A172 (cell line): ENCODE measurements around a stretch of chr7.

DNA sequence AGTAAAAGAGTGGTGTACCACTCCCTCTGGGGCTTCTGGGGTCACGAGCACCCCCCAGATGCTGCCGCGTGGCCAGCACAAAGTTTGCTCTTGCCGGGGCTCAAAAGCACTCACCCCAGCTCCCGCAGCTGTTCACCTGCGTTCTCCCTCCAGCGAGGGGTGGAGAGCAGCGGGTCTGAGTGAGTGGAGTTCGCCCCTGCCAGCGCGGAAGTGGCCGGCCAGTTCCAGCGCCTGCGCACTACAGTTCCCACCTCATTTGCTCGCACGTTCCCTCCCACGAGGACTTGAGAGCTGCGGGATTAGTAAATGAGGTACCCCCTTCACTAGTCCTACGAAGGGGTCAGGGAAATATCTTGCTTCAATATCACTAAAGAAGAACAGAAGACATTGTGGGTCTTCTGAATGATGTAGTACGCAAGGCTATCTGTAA is 24.3 kb upstream of the LRRC72 start:
- RAMPAGE, long total RNA, result no peak

DNA sequence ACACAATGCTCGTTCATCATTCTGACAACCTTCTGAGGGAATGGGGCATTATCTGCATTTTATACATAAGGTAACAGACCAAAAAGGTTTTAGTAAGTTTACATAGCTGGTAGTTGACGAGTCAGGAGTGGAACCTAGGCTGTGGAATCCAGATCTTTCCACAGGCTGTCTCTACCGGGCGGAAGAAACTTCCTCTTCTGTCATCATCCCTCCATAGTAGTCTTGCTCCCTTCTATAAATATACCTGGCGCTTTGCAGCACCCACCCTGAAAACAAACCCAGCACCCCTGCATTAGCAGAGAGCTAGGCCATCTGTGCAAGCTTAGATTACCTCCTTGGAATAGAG is 1.3 kb downstream of the TSPAN13 start:
- RAMPAGE, long total RNA, result no peak

DNA sequence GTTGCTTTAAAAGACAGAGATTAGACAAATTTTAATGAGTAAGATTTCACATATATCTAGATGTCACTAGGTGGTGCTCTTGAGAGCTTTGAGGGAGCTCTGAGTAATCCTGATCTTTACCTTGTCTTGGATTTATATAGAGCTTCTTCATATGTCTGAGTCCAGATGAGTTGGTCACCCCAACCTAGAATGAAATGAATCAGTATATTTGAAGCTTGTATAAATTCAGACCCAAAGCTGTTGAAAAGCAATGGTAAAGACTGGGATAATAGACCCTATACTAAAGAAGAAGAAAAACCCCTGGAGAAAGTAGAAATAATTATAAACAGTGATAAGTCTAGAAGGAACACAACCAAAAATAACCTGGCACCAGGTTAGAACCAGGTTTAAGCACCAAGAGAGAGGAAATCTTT is 3.6 kb downstream of the AGR2 start:
- RAMPAGE, long total RNA, result no peak

DNA sequence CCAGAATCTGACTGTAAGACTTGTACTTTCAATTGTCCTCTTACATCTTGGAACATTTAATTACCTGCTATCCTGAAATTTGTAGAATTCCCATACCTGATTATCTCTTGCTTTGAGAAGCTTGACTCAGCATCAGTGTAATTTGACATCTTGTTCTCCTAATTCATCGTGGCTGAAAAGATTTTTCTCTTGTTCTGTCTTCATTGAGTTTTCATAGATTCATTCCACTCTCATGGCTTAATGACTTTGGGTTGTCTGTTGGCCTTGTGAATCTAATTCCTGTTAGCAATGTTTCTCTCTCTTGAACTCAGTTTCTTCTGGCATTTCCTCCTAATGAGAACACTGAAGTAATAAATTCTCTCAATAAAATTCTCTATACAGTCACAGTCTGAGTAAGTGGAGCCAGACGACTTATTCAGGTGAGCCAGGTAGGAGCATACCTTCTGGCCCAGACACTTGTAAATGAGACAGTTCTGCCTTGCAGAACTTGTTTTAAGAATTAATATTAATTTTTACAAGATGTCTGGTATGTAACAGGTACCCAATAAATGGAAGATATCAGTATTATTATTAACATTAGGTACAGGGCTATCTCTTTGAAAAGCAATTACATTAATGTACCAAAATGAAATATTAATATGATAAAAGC is 28.5 kb upstream of the AGR2 start:
- RAMPAGE, long total RNA, result no peak

DNA sequence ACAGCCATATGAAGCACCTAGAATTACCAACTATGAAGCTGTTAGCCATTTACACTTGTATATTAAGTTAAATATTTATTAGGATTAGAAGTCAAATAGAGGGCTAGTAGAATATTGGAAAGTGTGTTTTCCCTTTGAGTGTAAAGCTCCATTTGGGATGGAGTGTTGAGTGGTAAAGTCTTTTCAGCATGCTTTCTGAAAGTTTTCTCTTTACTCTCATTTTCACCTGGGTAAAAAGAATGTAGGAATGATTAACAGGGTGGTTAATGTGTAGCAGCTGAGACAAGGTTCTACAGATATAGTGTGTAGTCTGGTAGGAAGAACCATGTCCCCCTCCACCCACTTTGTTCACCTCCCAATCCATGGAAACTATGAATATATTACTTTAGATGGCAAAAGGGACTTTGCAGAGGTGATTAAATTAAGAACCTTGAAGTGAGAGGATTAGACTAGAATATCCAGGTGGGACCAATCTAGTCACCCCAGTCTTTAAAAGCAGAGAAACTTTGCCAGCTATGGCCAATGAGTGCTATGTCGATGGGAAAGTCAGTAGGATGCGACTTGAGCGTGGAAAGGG is 166.5 kb upstream of the AHR start:
- RAMPAGE, long total RNA, result no peak

- RAMPAGE, long total RNA, result no peak
These were observed 2.5 kb downstream of the AHR start for GRCh38 chr7:17301056-17301276.

DNA sequence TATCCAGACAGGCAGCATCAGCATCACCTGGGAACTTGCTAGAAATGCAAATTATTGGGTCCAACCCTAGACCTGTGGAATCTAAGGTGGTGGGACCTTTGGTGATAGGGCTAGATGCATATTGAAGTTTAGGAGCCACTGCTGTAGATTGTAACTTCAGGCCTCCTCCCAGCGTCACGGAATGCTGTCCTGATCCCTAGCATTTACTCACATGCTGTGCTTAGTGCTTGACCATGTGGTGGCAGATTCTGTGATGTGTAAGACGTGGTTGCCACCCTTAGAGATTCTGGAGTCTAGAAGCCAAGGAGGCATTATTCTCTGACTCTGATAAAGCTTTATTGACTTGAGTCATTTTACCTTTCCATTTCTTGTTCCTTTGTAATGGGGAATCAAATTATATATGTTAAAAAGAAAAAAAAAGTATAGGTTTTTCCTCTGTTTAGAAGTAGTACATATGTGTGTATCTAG is 13.5 kb downstream of the AHR start:
- RAMPAGE, long total RNA, result no peak

- RAMPAGE, long total RNA, result no peak
These were observed 29.2 kb downstream of the AHR start for GRCh38 chr7:17327658-17328129.

- RAMPAGE, long total RNA, result no peak
These were observed 188.4 kb downstream of the AHR start for GRCh38 chr7:17486883-17487209.

DNA sequence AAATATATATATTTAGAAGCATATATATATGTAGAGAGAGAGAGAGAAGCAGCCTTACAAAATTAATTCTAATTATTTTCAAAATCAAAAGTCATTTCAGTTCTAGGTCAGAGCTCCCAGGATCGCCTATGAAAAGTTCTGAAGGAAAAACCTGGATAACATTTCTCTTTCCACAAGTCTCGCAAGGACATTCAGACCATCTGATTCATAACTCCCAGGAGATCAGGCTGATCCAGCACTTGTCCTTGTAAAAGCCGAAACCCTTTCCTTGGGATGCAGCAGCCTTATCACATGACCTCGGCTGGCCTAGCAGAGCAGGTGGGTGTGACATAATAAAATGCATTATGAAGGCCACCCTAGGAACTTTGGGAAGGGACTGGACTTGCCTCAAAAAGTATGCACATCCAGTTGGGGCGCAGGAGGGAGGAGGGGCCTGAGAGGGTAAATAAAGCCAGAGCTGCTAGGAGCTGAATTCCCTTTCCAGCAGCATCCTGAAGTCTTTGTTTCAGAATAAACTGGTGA is 260.9 kb downstream of the SNX13 start:
- RAMPAGE, long total RNA, result no peak

GRCh38 chr7:17941201-17941690 is 952 bp upstream of the SNX13 start:
- RAMPAGE, long total RNA, result no peak

DNA sequence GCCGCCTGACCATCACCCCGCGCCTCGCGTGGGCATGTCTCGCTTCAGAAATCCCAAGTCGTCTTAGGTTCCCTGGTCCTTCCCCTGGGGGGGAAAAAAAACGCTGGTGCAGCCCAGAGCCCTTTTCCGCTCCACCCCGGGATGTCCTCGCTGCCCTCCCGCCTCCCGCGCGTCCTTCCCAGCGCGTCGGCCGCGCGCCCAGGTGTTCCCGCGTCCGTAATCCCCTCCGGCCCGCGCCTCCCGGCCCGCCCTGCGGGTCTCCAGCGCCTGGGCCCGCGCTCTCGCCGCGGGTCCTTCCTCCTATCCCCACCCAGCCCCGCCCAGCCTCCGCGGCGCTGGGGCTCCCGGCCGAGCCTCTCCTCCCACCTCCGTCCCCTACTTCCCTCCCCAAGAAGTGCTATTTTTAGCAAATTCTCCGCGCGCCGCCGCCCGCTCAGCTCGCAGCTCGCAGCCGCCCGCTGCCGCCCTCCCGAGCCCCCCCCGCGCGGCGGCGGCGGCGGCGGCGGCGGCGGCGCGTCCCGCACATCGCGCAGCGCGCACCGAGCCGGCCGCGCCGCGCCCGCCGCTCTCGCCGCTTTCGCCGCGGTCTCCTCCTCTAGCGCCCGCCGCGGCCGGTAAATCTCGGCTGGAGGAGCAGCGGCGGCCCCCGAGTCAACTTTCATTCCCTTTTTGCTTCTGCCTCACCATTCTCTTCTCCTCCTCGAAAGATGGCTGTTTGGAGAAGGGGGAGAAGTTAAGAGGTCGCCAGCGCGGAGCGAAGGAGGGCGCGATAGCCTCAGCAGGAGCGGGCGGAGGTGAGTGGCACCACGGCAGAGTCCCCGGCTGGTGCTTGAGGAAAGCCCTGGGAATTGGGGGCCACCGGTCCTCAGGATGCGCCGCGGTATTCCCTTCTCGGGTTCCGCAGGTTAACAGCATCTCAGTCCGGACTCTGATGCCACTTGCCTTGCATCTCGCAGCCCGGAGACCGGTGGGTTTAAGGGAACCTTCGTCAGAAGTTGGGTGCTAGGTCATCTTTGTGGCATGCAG is 59.1 kb upstream of the PRPS1L1 start:
- RAMPAGE, long total RNA, result no peak

GRCh38 chr7:18342119-18342318 is 153.5 kb upstream of the HDAC9 start:
- RAMPAGE, long total RNA, result no peak

- RAMPAGE, long total RNA, result no peak
These were observed 303.1 kb downstream of the TWIST1 start for GRCh38 chr7:18814353-18814781.

DNA sequence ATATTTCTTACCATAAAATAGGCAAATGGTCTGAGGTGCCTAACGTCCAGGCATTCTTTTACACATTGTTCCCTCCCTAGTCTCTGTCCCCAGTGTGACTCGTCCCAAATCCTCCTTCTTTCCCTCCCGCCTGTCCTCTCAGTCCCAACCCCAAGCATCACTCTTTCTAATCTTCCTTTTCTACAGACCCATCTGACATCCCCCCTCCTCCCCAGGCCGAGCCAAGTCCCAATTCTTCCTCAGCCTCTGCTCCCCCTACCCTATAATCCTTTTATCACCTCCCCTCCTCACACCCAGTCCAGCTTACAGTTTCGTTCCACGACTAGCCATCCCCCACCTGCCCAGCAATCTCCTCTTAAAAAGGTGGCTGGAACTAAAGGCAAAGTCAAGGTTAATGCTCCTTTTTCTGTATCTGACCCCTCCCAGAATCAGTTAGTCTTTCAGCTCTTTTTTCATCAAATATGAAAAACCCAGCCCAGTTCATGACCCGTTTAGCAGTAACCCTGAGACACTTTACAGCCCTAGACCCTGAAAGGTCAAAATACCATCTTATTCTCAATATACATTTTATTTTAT is 95.1 kb downstream of the MACC1 start:
- RAMPAGE, long total RNA, result no peak

- RAMPAGE, long total RNA, result no peak
These were observed 93.1 kb downstream of the MACC1 start for GRCh38 chr7:20123965-20124561.

DNA sequence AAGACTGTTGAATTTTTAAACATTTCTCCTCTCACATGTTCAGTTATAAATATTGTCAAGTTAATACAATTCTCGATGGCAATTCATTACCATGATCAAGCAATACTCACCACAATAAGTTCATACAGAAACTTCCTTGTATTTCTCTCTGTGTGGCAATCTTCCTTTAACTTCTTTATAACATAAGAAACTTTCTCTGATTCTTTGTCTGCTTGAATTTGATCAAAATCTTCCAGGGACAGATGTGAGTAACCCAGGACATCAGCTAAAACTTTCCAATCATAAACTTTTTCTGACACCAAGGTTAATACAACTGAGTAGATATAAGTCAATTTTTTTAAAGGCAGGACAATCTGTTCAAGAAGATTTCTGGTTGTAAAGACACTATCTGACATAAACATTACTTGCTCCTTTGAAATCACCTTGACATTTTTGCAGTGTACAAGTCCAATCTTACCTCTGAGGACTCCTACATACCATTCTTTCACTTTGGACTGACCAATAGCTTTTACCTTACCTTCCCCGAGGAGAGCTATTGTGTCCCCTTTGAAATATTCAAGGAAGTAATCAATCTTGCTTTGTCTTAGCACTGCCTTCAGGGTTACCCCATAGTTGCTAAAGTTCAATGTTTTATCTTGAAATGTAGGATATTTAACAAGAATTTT is 59.0 kb downstream of the MACC1 start:
- RAMPAGE, long total RNA, result no peak

DNA sequence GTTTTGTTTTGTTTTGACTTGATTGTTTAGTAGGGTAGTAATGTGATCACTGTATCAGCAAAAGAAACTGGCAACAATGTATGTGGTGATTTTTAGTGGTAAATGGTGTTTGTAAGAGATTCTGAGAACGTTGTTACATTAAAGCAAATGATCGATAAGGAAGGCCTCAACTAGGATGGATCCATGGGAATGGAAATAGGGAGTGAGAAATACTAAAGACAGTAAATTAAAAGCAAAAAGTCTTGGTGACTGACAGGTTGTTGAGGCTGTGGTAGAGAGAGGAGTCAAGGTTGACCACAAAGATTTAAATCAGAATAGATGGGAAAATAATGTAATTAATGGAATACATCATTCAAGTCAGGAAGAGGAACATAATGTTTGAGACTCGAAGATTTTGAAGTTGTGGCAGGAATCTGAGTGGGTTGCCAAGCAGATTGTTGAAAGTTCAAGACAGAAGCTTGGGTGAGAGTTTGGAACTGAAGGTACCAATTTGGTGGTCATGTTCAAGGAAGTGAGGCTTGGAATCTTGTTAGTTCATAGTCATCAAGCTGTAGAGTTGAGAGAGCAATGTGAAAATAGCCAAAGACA is 16.7 kb downstream of the ITGB8 start:
- RAMPAGE, long total RNA, result no peak

- RAMPAGE, long total RNA, result no peak
These were observed 111.5 kb downstream of the ITGB8 start for GRCh38 chr7:20442273-20442533.

GRCh38 chr7:20783505-20784332 is 3.0 kb downstream of the SP8 start:
- RAMPAGE, long total RNA, result no peak